Anterior vena cava (tissue), 1 donor: ENCODE measurements around a stretch of chr16.

GRCh38 chr16:79592103-79592640, 8.4 kb downstream of the MAF start:
- PRO-cap, result no peak

DNA sequence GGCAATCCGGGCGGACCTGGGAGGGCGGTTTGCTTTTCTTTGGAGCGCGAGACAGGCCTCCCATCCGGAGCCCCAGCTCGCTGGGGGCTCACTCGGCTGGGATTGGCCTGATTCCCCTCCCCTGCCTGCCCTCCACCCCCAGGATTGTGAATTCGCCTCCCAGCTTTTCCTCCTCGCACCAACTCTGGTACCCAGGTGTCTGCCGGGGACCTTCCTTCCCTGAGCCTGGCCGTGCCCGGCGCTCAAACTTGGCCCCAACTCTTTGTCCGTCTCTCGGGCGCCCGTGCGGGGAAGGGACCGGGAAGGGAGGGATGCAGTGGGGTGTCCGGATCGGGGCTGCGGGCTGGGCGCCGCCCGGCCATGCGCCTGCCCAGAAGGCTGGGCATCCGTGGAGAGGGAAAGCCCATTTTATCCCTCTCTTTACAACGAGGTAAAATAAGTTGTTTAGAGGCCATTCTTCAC, 518 bp upstream of the MAF start:
- PRO-cap, result unidirectional peak, plus-strand start at position 194 of the sequence

GRCh38 chr16:79639567-79640235, 39.2 kb upstream of the MAF start:
- PRO-cap, result no peak

- PRO-cap, result no peak
Observed at GRCh38 chr16:80023808-80024094, 423.2 kb upstream of the MAF start.

DNA sequence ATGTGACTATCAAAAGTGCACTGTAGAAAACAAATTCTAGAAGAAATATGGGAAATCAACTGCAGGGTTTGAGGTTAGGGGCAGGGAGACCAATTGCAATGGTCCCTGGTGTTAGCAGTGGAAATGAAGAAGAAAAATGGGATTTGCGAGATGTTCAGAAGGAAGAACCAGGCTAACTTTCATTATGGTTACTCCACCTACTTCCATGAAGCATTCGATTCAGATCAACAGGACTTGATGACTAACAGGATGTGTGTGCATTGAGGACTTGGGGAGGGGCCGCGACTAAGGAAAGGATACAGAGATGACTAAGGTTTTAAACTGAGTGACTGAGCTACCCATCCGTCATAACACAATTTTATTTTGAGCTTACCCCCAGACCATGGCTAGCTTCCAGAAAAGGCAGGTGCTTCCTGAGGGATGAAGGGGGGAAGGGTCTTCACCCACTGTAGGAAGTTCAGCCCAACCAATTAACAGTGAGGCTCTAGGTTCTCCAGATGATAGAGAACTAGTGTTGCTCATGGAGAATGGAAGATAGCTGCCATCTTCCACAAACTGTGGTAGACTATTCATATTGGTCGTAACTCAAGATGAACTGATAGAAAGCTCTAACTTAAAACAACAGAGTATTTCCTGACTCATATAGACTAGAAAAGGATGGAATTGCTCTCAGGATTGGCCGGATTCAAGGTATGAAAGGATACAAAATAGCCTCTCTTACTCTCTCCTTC, 2.6 kb upstream of the CDYL2 start:
- PRO-cap, result unidirectional peak, plus-strand start at position 319 of the sequence

DNA sequence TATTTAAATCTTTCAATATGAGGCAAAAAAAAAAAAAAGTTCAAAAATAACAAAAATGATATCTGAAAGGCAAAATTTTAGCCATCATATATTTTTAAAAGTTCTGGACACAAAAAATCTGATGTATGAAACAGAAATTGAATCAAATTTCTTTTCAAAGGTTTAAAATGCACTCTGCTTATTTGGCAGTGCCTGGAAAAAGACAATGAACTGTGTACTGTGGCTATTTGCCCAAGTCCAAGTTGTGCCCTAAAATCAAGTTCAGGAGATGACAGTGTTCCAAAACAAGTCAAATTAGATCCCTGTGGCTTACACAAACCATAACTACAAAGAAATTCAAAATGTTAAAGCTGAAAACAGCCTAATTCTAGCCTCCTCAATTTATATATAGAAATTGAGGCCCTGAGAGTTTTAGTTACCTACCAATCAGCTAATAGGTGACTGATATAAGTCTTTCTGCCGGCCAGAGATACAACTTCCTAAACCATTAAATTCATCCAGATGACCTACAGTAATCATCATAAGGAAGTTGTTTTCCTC, 25.6 kb downstream of the CMC2 start:
- PRO-cap, result no peak

DNA sequence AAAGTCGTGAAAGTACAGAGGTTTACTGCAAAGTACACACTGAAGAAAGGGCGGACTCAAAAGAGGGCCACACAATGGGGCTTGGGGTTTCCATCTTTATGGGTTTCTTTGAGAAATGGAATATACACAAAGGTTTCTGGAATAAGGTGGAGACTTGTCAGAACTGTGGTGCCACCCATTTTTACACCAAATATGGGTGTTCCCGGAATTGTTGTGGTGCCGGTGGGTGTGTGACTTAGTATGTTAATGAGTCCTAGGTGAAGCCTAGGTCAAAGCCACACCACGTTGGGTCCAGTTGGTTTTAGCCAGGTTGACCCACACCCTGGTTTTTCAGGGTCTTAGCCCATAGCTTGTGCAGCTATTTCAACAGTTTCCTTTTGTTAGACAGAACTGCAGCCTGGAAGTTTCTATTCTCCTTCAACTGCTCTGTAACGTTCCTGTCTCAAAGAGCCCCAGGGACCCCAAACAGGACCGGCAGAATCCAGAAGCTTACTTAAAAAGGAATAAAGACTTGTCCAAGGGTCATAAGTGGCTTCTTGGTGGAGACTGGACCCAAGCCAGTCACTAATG, 655 bp upstream of the GCSH start:
- PRO-cap, result no peak

DNA sequence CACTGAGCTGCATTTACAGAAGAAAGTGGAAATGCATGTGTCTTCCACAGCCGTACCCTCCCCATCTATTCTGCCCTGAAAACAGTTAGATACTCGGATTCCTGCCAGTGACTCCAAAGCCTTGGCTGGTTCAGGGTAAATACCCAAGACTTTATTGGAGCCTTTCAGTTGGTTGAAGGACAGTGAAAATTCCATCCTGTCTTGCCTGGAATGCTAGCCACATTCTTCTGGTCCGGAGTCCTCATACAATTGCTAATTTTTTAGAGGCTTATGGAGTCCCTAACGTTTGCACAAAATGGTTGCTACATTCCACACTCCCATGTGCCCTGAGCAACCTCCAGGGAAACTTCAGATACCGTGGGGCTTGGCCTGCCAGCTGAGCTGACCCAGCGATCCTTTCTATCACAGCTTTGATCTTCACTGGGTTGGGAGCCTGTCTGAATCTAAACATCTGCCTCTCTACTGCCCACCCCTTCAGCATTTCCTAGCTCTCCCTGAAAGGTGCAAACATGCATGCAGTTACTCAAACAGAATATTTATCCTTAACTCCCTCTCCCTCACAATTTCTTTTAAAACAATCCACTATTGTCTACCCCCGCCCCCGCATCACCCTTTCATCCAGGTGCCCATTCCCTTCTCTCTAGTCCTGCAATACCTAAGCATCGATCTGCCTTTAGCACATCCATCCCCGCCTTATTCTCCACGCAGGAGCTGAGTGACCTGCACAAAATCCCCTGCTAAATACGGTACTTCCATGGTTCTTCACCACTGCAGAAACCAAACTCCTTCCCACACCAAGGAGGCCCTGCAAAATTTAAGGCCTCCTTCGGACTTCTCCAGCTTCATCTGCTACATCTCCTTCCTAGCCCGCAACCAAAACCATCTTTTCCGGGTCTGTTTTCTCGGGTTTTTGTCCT, 914 bp upstream of the GAN start:
- PRO-cap, result no peak

DNA sequence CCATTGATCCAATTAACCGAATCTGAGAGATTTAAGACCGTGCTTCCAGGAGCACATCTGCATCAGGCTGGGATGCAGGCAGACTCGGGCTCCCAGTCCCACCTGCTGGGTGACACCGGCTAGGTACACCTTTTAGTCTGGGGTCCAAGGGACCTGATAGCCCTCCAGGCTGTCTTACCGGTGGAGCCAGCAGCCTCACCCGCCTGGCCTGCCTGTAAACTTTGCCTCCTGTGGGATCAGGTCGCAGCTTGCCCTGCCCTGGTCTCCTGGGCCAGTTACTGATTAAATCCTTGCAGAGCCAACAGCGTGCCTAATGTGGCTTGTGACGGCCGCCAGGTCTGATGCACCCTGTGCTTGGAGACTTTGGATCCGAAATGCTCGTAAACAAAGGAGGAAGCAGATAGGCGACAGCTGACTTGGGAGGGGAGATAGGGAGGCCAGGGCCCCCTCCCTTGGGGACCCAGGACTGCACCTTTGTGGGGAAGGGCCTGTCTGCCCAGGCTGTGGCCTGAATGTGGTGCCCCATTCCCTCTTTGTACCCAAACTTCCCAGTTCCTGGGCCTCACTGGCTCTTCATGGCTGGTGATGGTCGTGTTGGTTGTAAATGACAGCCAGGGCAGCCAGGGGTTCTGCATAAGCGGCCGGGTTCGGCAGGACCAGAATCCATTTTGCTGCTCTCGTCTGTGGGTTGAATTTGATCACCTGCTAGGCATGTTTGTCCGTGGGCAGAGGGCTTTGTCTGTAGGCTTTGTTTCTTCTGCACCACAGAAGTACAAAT, 3.9 kb downstream of the CMIP start:
- PRO-cap, result no peak

DNA sequence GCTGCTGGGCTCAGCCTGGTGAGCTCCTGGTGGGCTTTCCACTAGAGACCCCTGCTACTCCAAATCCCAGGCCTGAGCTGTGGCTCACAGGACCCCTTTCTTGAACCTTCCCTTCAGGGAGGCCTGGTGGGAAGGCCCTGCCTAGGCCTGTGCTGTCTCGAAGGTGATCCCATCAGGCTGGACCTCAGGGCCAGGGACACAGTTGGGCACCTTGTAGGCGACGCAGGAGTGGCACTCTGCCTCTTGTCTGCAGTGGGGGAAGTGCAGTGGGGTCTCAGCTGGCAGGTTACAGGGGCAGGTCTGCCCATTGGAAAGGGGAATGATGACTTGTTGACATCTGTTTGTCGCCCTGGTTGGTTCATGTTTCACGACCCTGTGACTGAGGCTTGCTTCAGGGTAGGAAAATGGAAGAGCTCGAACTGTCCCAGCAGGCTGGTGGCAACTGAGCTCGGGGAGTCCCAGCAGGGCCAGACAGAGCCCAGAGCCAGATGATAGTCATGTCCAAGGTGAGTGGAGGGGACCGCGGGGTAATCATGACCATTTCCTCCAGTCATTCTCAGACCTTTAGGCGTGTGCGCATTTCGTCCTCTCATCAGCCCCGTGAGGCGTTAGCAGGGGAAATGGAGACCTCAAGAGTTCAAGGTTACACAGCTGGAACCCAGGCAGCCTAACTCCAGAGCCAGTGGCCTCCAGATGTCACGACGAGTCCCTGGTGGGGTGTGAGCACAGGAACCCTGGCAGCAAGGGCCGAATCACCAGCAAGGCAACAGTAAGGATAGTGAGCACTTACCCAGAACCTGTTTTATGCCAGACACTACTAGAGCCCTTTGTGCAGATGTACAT, 11.3 kb downstream of the CMIP start:
- PRO-cap, result no peak

GRCh38 chr16:81460507-81460795, 15.8 kb downstream of the CMIP start:
- PRO-cap, result no peak

DNA sequence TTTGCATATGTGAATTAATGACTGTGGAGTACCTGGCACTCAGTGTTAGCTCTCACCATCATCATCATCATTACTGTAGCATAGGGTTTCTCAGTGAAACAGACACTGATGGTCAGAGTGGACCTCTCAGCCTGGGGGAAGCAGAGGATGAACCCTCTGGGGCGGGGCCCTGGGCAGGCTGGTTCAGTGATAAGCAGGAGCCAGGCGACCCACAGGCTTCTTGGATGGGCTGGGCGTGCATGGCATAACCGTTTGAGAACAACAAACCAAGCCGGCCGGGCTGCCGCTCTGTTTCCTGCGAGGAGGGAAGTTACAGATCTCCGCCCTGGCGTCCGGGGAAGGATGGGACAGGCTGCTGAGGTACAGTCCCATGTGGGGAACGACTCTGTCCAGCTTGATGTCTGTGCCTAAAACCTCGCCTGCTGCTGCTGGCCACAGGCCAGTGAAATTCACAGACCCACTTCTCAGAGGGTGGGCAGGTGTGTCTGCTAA, 50.6 kb downstream of the CMIP start:
- PRO-cap, result no peak

DNA sequence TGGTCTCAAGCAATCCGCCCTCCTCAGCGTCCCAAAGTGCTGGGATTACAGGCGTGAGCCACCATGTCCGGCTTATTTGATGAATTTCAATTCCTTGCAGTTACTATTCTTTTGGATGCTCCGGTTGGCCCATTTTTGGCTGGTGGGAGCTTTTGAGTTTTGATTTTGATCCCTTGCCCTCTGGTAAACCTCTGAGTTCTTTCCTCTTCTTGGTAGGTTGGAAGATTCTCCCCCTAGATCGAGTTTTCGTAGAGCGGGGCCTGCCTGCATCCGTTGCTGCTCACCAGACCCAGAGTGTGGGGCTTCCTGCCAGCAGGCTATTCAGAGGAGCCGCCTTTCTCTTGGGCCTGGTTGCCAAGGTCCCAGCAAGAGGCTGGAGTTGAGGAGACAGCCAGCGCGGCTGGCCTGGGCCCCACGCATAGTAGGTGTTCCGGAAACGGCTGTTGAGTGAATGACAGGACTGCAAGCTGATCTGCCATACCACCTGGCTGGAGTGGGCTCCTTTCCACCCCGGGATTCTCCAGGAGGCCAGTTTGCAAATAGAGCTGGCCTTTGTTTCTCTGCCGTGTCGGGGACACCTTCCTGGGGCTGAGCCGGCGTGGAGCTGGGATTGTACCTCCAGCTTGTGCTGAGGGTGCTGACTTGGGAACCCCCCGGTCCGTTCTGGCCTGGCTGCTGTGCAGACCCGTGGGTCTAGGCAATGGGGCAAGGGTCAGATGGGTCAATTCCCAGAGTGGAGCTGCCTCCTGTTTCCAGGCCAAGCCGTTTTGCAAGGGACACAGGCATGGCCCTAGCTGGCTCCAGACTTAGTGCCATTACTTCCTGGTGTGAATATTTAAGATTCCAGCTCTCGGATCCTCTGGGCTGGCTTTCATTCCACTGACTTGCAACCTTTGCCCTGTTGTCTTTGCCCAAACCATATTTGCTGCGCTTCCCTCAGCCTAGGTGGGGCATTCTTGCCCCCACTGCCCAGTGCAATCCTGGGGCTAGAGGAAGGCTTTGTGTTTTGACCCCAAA, 68.7 kb downstream of the CMIP start:
- PRO-cap, result no peak

GRCh38 chr16:81524057-81524818, 79.6 kb downstream of the CMIP start:
- PRO-cap, result no peak

DNA sequence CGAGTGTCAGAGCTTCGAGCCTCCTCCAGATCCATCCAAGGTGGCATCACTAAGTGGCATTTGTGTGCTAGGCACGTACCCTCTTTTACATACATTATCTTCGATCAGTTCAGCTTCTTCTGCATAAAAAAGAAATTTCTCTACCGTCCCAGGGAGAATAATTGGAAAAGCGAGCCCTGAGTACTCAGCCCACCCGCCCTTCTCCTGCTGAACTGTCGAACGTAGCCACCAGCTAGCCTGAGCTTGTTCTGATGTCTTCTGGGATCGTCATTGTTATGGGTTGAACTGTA, 86.1 kb downstream of the CMIP start:
- PRO-cap, result no peak

DNA sequence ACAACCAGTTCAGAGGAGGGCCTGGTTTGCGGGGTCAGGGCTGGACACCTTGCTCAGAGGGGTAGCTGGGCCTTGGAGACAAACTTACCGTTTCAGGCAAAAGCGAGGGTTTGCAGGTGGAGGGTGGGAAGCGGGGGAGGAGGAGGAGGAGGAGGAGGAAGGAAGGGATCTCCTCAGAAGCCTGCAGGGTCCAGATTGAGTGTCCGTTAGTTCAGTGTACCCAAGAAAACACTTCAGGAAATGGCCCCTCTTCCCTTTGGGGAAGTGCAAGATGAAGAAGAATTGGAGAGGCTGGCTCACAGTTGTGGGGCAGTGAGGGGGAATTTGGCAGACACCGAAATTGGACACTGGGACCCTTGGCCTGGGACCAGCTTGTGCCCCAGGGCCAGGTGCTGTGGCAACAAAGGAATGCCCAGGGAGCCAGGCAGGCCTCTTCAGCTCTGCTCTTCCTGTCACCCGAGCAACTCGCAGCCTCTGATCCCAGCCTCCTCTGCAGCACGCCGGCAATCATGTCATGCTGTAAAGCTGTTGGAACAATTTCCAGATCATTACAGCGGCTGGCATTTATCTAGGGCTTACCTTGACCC, 103.0 kb downstream of the CMIP start:
- PRO-cap, result no peak

DNA sequence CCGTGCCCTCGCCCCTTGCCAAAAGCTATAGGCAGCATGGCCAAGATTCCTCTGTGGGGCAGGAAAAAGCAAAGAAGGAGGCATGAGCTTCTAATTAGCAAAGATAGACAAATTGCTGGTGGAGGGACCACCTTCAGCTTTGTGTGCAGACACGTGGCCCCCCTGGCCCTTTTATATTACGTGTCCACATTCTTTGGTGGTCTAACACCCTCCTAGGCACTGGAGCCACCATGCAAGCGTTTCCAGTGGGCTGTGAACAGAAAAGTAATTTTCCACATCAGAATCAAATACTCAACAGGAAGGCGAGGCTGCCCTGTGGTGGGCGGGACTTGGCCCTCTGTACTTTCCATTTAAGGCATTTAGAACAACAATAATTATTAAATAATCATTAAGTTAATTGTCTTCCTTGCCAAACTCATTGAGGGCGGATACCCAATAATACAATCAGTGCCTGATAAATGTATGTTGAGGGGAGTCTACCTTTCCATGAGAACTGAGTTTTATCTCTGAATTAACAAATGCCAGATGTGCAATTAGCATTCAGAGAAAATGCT, 109.2 kb downstream of the CMIP start:
- PRO-cap, result no peak

- PRO-cap, result no peak
Observed at GRCh38 chr16:81601743-81602348, 157.2 kb downstream of the CMIP start.

DNA sequence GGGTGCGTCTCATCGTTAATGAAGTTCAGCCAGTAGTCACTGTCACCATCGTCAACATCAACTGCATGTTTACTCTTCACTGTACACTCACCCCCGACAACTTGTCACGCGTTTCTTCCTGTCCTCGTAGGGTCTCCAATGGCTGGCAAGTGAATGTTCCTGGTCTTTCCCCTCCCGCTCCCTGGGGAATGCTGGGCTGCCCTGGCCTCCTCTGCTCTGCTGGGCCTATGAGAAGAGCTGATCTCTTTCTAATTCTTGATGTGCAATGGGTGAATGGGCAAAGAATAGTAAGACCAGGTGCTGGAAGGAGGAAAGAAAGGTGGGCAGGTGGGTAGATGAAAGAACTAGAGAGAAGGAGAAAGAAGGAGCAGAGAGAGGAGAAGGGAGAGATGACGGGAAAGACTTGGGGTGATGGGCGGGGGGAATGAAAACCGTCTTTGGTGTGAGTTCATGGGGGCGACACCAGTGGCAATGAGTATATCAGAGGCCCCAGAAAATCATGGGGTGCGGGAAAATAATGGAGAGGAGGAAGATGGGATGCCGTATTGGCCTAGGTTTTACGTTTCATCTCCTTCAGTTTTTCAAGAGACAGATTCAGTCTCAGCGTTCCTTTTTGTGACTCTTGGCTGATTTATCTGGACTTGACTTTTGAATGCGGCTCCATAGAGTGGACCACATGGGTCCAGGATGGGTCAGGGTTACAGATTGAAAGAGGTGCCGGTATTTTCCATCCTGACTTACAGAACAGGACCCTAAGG, 128.8 kb upstream of the PLCG2 start:
- PRO-cap, result no peak

DNA sequence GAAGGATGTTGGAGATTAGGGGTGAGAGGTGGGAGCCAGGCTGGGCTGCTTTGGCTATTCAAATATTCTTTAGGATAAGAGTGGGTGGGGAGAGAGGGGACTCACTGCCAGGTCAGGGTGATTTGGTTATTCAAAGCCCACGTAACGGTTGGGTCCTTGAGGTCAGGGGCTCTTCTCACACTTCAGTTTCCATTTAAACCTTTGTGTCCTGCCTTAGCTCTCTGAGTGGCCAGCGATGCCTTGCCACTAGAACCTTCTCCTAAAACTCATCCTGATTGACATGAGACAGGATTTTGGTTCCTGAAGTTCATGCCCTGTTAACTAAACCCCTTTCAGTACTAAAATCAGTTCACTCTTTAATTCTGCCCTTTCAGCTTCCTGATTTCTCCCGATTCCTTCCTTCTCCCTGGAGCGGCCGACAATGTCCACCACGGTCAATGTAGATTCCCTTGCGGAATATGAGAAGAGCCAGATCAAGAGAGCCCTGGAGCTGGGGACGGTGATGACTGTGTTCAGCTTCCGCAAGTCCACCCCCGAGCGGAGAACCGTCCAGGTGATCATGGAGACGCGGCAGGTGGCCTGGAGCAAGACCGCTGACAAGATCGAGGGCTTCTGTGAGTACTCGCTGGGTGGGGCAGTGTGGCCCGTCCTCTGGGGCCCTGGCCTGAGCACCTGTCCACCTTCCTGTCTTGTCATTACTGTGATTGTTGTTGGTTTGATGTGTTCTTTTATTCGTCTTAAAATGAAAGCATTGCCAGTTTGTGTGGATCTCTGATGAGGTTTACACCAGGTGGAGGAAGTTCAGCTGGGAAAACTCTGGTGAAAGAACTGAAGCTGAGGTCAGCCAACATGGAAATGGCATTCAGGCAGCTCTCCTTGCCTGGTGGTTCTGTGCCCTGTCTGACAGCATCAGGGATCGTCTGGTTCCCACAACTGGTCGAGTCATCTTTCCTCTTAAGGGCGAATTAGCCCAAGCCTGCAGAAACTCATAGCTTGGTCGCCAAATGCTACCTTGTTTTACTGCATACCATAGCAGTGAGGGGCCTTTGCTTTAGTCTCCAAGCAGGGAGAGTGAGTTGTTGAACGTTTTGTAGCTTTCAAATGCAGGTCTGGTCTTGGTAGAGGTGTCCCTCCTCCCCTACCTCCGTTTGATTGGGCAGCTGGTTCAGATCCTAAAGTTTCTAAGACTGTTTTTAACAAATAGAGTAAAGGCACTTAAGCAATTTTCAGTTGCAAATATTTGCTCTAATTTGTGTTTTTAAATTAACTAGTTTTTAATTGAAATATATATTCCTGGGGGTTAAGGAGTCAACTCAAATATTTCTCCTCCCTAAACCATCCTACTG, 7.0 kb downstream of the PLCG2 start:
- PRO-cap, result no peak